Sciatic nerve (tissue), 1 donor: ENCODE measurements around the genes SPTAN1 and ZDHHC12.

DNA sequence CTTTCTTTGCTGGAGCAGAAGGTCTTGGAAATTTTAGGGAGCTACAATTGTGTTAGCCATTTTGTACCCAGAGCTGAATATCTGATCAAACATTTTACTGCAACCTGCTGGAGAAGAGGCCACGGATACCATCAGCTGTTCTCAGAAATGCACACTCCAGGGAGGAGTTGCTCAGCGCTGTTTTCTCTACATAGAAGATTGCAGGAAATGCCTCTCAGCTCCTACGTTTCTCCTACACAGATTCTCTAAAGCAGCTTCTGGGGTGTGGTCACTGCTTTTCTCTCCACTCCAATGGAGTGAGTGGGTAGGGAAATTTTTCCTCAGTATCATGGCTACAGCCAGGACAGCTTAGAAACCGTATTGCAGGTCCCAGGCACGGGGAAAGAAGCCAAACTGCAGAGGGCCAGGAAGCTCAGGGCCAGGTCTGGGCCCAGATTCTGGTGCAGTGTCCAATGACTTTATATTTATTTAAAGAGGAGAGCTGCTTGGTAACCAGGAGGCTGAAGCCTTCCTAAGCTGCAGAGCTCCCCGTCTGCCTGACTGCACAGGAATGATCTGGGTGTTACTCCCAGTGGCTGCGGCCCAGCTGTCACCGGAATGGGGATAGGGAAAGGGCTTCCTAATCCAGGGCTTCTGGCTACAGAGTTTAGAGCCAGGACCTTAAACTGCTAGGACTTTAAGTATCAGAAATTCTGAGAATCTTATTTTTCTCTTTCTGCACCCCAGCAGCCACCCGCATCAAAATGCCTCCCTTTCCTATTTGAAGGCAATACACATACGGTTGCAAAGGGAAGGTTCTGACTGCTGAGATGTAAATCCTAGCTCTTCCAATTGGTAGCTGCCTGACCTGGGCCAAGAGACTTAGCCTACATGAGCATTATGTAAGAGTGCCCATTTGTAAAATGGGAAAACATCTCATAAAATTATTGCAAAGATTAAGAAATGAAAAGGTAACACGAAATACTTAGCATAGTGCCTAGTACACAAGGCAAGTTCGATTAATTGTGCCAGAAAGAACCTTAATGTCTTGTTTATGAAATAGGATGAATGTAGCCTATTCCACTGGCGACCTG, 1.4 kb upstream of the SPTAN1 start:
- PRO-cap: bidirectional peak, plus-strand start at position 521 of the sequence, minus-strand start at position 538 of the sequence

- PRO-cap: bidirectional peak, plus-strand start at chr9:128552590, minus-strand start at chr9:128552042; bidirectional peak, plus-strand start at chr9:128552933, minus-strand start at chr9:128552929; bidirectional peak, plus-strand start at chr9:128553056, minus-strand start at chr9:128553162
Observed at GRCh38 chr9:128552484-128553511, at the start of gene SPTAN1. Gene SPTAN1, plus strand, starts transcription at chr9:128552587.

- PRO-cap: no peak
Observed at GRCh38 chr9:128553750-128554049, 1.3 kb downstream of the SPTAN1 start.

- PRO-cap: no peak
Observed at GRCh38 chr9:128587340-128587783, 35.0 kb downstream of the SPTAN1 start.

DNA sequence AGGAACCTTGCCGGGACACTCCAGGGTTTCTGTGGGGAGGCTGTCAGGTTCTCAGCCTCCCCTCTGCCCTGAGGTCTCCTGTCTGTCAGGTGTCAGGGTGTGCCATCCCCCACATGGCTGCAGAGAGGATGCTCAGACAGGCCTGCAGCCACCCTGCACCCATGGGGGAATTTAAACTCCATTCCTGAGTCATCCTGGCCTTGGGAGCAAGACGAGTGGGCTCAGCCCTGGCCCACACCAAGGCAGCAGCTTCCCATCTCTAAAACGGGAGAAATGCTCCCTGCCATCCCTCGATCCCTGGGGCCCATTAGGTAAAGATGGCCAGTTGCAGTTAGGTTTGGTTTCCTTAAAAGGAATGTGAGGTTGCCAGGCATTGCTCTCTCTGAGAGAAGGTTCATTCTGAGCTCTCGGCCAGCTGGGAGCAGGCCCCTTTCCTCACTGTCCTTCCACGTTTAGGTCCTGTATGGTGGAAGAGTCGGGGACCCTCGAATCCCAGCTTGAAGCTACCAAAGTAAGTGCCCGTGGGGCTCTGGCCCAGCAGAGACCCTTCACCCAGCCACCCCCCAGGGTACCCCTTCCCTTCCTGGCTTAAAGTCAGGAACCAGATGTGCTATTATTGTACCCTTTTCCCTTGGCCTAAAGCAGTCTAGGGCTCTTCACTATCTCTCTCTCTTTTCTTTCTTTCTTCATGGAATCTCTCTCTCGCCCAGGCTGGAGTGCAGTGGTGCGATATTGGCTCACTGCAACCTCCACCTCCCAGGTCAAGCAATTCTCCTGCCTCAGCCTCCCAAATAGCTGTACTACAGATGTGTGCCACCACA, 26.6 kb downstream of the DYNC2I2 start:
- PRO-cap: no peak

DNA sequence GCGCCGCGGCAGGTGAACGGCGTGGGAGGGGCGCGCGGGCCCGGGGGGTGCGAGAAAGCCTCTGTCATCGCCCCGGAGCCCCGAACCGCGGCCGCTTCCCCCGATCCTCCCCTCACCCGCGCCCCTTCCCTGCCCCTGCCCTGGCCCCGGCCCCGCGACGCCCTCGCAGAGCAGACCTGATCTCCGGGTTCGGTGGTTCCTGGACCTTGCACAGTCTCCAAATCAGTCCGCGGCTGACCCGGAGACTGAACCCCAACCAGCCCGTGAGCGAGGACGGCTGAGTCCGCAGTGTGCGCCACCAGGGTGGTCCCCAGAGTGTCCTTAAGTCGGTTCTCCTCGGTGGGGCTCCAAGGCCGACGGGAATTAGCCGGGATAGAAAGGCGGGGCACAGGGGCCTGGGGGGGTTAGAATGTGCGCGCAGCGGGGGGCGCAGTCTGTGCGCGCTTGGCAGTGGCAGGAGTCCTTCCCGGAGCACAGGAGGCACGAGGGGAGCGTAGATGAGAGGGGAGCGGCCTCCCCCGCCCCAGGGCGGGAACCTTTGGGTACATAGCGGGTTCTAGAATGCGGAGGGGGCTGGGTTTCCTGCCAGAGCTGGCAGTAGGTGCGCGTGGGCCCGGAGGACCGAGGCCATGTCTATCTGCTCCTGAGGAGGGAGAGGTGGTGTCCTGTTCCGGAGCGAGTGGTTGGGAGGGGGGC, 773 bp downstream of the PKN3 start:
- PRO-cap: bidirectional peak, plus-strand start at position 597 of the sequence, minus-strand start at position 473 of the sequence

- PRO-cap: bidirectional peak, plus-strand start at chr9:128724464, minus-strand start at chr9:128724122
Observed at GRCh38 chr9:128723391-128724706, at the start of gene ZDHHC12. Gene ZDHHC12, minus strand, starts transcription at chr9:128724127.

DNA sequence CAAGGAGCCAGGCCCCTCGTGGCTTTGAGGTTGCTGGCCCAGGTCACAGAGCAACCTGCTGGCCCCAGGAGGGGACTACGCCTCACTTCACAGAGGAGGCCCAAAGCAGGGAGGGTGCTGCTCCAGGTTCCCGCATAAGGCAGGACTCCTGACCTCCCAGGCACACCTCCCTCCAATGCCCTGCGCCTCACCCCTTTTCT, 18.1 kb downstream of the KYAT1 start:
- PRO-cap: no peak

- PRO-cap: no peak
Observed at GRCh38 chr9:129014525-129015052, 13.5 kb downstream of the SH3GLB2 start.

DNA sequence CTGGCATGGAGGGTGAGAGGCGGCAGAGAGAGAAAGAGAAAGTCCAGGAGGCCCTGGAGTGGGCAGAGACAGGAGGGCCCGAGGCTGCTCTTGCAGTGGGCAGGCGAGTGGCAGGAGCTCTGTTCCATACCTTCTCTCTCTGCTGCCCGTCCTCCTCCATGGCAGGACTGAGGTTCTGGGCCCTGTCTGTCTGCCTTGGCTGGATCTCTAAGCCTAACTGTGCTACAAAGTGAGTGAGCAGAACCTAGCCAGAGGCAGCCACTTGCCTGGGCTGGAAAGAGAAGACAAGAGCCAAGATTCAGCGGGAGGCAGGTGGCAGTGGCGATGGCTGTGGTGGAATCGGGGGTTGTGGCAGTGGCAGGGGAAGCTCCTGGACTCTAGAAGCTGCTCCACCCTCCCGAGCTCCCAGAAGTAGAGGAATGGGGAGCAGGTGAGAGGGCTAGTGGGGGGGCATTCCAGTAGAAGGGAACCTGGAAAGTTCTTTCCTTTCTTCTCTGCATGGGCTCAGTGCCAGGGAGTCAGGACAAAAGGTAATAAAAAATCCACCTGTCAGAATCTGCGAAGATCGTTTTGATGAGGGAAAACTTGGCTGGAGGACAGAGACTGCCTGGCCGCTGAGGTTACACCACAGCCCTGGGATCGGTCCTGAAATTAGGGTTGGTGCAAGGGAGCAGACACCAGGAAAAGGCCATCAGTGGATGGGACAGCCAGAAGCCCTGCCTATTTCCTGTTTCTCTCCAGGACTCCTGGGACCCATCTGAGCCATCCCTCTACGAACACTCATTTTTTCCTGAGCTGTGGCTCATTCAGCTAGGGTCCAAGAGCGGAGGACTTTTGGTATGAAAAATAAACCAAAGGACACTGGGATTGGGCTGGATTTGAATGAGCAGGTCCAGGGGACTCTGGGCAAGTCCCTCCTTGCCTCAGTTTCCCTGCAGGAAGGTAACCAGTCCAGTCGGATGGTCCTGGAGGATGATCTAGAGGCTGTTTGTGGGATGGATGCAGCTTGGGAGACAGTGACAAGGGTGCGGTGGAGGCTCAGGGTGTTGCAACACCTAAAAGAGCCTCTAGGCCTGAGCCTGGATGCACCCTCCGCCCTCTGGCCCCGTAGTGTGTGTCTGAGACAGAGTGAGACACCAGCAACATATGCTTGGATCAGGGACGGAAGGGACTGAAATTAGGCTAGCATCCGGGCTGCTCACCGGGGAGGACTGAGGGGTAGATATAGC, 1.5 kb downstream of the CRAT start:
- PRO-cap: unidirectional peak, plus-strand start at position 805 of the sequence

DNA sequence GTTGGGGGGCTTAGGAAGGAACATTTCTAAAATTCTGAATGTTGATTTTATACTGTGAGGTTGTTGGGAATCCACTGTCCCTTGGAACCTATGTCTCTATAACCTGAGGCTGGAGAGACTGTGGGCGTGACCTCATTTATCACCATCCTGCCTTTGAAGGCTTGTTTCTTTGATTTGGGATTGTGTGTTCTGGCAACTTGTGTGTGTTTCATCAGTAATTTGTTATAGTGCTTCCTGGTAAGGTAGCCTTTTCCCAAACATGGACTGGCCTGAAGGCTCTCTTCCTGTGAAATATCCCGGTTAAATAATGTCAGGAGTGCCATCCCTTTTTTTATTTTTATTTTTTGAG, 3.4 kb downstream of the PTPA start:
- PRO-cap: no peak

GRCh38 chr9:129174398-129175352, 3.4 kb downstream of the IER5L start:
- PRO-cap: bidirectional peak, plus-strand start at chr9:129174997, minus-strand start at chr9:129174943

DNA sequence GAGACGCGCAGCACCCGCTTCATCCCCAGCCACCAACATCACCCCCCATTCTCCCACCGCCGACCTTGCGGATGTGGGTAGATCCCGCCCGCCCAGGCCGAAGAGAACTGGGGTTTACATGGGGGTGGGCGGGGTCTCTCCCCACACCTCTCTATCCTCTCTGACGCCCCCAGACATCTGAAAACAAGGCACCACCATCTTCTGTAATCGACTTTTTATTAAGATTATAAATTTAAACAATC, 2.8 kb downstream of the IER5L start:
- PRO-cap: no peak

DNA sequence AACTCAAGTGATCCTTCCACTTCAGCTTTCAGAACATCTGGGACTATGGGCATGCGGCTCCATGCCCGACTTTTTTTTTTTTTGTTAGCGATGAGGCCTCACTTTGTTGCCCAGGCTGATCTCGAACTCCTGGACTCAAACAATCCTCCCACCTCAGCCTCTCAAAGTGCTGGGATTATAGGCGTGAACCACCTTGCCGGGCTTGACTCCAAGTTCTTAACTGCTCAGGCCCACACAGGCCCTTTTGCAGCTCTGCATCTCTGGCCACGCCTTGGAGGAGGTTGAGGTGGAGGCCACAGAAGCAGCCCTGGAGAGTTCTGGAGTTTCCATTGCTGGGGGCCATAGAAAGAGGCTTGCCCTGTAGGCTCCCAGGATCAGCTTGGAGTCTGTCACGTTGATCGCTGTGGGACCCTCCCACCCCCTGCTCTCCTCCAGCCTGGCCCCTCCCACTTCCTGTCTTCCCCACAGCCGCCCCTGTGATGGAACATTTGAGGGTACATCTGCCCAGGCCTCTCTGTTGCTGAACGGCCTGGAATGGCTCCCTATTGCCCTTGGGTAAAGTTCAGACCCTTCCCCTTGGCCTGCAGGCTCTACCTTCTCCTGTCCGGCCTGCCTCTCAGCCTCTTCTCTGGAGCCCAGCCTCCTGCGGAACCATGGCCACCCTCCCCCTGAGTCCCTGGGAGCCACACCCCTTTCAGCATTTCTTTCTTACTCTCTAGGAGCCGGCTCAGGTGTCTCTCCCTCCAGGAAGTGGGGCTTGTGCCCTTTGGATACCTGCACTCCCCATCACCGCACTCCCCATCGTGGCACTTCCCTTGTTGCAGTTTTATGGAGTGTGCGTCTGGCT, 30.3 kb upstream of the IER5L start:
- PRO-cap: no peak

- PRO-cap: no peak
Observed at GRCh38 chr9:129253900-129254743, 76.1 kb upstream of the IER5L start.

DNA sequence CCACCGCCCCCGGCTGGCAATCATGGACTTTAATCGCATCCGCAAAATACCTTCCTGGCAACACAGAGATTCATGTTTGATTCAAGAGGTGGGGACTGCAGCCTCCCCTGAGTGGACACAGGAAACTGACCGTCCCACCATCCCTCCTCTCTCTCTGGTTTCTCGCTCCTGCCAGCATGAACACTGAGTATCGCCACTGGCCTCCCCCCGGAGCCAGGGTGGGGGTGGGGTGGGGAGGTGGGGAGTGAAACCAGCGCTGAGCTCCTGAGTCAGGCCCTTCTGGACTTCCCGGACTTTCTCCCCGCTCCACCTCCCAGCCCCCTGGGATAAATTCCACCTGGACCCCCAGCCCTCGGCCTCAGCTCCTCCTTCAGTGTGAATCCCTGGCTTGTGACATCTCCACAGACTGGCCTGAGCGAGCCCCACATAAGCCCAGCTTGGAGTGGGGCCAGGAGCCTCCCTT, 137.2 kb upstream of the IER5L start:
- PRO-cap: no peak

- PRO-cap: bidirectional peak, plus-strand start at chr9:129383194, minus-strand start at chr9:129383060; bidirectional peak, plus-strand start at chr9:129383334, minus-strand start at chr9:129383222
Observed at GRCh38 chr9:129382939-129383493, 205.0 kb upstream of the IER5L start.

DNA sequence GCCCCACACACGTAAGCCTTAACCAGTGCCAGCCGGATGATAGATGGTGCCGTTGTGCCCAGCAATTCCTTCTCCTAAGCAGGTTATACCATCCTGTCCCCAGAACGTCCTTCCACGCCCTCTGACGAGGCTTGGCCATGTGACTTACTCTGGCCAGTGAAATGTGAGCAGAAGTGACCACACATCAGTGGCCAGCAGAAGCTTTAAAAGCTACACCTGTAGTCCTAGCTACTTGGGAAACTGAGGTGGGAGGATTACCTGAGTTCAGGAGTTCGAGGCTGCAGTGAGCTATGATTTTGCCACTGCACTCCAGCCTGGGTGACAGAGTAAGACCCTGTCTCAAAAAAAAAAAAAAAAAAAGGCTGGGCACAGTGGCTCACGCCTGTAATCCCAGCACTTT, 178.9 kb downstream of the C9orf50 start:
- PRO-cap: no peak

DNA sequence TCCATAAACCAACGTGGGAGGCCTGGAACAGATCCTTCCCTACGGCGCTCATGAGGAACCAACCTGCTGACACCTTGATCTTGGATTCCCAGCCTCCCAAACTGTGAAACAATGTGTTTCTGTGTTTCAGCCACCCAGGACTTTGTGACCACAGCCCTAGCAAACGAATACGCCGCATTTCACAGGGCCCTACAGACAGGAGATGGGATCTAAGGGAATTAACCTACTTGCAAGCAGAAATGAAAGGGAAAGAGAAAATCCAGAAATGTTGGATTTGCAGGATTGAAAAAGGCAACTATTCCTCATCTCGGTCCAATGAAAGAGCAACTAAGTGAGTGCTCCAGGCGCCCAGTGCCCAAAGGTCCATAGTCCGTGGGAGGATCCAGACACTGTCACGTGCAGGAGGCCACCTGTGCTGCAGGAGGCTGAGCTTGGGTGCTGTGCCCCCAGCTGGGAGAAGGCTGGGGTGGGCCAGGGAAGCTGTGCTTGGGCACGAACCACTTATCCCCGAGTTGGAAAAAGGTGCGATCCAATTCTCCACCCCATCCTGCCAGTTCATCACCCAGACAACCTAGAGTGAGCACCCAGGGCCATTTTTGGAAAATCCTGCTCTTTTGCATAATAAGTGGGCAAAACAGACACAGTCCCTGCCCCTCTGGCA, 178.0 kb downstream of the C9orf50 start:
- PRO-cap: no peak

DNA sequence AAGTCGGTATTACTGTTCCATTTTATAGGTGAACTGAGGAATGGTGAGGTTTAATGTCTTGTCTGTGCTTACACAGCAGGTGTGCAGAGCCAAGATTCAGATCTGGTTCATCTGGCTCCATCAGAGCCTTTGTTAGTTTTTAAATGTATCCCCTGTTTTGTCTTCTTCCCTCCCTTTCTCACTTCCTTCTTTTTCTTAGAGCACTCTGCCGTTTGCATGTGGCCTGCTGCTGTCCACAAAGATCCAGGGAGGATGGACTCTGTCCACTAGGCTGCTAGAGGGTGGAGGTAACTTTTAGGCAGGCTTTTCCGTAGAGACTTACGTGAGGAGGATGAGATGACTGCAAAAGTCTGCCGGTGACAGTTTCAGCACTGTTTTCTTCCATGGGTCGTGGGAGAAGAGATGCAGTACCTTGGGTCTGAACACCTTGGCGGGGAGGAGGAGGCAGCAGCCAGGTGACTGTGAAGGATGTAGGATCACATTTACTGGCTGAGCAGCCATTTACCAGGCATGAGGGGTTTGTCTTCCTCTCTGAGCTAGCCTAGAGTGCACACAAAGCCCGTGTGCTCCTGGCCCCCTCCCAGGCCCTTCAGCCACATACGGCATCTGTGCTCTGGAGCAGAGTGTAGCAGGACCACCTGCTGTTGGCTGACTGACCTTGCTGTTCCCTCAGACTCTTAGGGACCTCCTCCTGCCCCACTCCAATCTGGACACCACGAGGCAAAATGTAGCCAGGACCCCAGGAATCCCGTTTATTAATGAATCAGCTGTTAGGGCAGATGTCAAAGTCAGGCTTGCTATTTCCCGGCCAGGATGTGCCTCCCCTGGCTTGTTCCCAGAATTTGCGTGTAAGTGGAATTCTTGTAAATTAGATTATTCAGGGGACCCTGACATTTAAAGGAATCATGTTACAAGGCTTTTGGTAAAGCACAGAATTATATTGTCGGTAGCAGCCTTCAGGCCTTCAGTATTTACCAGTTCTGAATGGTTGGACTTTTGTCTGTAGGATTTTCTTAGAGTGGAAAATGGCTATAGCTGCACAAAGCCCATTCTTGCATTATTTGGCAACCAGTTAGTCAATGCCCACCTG, 1.9 kb downstream of the NTMT1 start:
- PRO-cap: no peak